Measurements from ENCODE around the gene RPP40.

GRCh38 chr6:3798097-3798687 is 46.7 kb upstream of the PXDC1 start:
- PRO-cap, result no peak

DNA sequence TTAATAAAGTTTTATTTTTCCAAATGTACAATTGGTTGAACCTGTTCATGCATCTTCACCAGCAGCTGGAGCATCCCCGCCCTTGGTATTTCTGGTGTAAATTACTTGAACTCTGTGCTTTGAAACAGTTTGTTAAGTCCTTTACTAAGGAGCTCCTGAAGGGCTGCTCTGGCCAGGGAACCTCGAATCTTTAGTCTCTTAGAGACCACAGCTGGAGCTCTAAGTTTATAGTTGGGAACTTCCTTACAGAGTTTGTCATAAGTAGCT is 64.6 kb downstream of the FAM50B start:
- PRO-cap, result no peak

GRCh38 chr6:4087129-4087691 is 8.3 kb upstream of the FAM217A start:
- PRO-cap, result no peak

- PRO-cap, result no peak
Observed at GRCh38 chr6:4345173-4345891, 210.0 kb upstream of the ECI2 start.

GRCh38 chr6:4371203-4371838 is 235.9 kb upstream of the ECI2 start:
- PRO-cap, result no peak

DNA sequence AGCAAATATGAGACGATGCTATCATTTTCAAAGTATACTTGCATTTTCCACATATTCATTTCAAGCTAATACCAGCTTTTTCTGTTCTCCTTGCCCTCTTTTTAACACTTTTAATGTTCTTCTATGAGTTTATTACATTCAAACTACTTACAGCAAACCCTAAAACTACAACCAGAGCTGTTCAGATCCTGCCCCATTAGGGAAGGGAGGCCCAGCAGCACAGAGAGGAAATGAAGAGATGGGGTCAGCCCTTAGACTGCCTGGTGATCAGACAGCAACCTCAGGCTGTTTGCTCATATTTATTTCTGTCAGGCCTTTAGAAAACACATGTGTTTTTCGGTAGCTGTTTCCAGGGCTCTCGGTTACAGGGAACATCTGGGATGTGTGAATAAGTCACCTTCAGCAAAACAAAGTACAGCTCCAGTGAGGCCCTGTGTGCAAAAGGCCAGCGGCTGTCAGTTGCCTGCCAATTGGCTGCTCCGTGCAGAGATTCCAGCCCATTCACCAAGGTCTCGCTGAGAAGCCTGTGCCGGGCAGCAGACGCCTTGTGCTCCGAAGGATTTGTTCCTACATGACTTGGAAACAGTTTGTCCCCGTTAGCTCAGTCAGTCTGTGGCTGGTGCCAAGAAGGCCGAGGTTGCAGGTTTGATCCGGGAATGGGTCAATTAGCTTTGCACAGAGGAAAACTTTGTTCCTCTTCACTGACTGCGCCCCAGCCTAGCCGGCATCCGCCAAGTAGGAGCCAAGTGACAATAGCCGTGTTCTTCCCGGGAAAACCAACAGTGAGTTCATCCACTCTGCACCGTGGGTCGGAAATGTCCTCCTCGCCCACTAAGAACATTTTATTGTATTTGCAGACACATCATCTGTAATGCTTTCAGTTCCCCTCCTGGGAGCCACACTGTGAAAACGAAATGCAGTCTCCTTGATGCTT is 315.6 kb upstream of the CDYL start:
- PRO-cap, result no peak

DNA sequence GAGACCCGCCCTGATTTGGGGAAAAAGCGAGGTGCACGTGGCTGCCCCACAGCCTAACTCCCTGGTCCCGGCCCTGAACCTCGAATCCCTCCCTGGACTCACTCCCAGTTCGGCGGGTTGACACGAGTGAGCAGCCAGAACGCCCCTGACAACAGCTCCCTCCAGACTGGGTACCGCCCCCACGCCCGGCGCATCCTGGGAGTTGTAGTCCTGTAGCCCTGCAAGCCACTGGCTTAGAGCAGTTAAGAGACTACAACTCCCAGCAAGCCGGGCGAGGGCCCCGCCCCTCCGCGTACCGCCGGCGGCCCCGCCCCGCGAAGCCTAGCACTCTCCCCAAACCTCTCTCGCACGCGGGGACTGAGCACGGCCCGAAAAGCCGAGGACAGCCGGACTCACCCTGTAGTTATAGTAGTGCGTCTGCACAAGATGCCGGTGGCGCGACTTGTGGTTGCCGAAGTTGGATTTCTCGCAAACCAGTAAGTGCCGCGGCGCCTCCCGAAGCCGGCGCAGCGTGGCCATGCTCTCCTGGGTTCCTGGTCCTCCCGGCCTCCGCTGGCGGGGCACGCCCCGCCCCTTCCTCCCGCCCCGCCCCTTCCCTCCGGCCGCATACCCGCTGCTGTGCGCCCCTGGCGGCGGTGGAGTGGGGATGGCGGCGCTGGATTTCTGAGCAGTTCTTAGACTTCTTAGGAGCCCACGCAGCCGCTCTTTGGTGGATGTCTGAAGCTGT is at the start of gene RPP40:
RPP40 (minus strand) TSS at position 554 of the 727 bp plus-strand sequence.
- PRO-cap, result bidirectional peak, plus-strand start at position 635 of the sequence, minus-strand start at position 554 of the sequence

DNA sequence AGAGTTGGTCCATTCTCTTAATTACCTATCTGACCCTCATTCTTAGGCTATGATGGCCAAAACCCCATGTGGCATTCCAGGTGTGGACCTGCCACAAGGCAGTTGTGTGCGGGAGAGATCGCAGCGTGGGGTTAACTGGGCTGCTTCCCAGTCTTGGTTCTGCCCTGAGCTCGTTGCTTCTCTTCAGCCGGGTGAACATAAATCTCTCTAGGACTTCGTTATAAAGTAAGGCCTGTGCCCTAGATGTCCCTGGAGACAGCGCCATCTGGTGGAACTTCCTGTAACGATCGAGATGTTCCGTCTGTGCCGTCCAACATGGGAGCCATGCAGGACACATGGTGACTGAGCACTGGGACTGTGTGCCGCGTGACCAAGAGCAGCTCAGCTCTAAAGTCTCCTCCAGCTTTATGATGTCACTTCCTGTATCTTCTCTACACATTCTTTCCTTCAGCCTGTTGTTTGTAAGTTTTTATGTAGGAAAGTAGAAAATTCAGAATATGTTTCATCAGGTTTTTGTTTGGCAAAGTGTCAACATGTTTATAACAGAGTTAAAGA is 26.8 kb upstream of the RPP40 start:
- PRO-cap, result no peak

DNA sequence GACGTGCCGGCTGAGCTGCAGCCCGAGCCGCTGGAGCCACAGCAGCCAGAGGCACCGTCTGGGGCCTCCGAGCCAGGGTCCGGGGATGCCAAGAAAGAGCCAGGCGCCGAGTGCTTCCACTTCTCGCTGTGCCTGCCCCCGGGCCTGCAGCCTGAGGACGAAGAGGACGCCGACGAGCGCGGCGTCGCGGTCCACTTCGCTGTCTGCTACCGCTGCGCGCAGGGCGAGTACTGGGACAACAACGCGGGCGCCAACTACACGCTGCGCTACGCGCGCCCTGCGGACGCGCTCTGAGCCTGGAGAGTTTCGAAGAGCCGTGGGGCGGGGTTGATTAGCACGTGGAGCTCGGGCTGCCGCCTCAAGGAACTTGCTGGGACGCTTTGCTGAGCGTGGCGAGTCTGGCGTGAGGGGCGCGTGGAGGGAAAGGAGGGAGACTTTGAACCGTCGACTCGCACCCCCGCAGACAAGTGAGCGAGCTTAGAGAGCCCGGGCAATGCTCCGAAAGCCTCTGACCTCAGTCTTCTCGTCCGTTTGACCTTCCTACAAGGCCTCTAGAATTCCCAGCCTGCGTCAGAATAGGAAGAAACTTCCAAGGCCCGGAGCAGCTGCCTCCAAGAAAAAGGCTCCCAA is 1.2 kb downstream of the PPP1R3G start:
- PRO-cap, result unidirectional peak, minus-strand start at position 292 of the sequence

DNA sequence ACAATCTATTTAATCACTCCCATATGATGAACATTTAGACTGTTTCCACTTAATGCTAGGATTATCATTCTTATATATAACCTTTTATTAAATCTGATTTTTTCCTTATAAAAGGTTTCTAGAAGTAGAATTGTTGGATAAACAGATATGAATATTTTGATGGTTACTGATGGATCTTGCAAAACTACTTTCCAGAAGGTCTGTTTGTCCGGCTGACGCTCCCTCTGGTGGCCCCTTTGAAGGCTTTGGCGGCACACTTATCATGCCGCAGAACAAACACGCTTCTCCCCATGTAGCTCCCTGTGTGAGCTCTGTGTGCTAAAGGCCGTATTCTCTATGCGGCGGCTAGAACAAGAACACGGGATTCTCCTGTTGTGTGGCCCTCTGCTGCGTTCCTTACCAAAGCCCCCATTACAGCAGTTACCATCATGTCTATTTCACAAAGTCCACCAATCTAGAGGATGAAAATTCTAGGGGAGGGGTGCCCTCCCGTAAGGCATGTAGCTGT is 30.0 kb downstream of the PPP1R3G start:
- PRO-cap, result no peak

- PRO-cap, result no peak
Observed at GRCh38 chr6:5205762-5206502, 54.8 kb downstream of the LYRM4 start.

DNA sequence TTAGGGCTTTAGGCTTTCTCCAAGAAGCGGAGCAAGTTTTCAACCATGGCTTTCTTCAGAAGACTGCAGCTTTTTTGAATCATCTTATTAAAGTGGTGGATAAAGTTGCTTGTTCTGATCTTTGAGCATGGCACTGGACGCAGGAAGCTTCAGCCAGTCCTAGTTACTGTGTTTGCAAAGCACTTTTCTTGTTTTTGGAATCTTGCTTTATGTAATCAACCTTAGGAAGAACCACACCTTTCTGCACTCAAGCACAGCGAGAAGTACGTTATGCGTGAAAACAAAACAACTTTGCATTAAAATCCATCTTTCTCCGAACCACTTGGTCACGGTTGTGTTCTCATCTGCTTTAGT is 520 bp downstream of the FARS2 start:
- PRO-cap, result no peak

DNA sequence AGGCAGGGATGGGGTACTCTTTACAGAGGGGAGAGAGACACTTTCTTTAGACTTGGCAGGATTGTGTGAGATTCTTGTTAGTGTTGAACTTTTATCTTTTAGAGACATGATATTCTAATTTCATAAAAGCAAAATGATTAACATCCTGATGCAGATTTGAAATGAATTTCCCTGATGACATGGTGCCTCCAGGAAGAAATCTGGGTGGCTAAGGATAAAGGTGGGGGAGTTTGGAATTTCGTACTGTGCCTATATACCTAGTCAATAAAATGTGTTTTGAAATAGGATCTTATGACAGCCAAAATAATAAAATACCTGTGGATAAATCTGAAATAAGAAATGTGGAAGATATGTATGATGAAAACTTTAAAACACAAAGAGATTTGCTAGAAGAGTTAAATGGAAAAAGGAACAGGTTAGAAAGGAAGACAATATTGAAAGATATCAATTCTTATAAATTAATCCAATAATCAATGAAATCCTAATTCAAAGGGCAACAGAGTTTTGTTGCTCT is 48.1 kb downstream of the FARS2 start:
- PRO-cap, result no peak

GRCh38 chr6:5315637-5316428 is 54.5 kb downstream of the FARS2 start:
- PRO-cap, result no peak

DNA sequence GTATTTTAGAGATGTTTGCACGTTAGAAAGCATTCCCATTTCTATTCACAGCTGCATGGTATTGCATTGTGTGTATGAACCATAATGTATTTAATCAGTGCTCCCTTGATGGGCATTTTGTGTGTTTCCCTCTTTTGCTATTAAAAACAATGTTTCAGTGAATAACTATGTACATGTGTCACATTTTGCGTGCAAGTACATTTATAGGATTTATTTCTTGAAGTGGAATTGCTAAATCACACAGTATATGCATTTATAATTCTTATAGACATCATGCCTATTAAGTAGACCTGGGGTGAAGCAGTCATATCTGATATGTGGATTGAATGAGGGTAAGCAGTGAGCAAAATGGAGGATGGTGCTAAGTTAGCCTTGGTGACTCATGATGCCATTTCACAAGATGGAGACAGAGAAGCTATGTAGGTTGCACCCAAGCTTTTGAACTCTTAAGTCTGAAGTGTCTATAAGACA is 187.2 kb downstream of the FARS2 start:
- PRO-cap, result no peak

DNA sequence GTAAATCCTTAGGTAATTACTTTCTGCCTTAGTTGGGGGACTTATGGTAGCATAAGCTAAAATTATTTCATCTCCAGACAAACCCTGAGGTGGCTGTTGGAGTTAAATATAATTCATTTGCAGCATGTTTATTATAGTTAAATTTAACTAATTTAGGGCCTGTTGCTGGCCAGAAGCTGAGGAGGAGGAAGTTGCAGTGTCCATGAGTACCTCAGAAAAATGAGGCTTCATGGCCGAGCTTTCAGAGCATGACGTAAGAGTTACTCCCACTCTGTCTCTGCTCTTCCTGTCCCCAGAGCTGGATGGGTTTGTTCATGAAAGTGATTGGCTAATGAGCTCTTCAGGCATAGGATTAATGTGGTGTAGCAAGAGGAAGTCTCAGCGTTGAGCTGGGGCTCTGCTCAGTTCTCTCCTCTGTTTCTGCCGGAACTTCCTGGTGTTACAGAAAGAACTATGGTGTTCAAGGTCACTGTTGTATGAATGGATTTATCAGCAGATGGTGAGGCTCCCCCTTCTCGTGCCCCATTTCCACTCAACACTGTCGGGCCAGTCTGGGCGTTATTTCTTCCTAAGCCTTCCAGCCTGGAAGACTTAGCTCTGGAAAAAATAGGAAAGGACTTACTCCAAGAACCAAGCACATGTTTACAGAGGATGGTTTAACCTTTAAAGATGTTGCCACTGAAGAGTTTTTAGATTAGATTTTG is 335.5 kb downstream of the NRN1 start:
- PRO-cap, result unidirectional peak, plus-strand start at position 381 of the sequence; unidirectional peak, plus-strand start at position 404 of the sequence

DNA sequence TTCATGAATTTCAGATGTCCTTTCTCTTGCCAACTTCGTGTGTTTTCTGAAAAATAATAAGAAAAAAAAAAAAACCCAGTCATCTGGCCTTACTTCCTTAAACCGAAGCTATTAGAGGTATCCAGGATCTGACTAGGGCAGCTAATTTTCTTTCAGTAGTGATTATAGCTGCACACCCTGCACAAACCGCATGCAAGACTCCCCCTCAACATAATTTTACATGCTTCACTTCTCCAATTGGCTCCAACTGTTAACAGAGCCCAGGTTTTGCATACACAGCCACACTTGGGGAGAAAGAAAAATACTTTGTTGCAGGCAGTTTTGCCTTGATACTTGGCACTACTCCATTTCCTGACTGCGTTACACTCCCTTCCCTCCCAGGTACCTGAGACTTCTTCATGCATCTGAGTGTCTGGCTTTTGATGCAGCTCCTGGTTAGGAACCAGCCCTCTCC is 11.8 kb upstream of the F13A1 start:
- PRO-cap, result no peak

- PRO-cap, result no peak
Observed at GRCh38 chr6:6590674-6590873, 2.1 kb downstream of the LY86 start.

DNA sequence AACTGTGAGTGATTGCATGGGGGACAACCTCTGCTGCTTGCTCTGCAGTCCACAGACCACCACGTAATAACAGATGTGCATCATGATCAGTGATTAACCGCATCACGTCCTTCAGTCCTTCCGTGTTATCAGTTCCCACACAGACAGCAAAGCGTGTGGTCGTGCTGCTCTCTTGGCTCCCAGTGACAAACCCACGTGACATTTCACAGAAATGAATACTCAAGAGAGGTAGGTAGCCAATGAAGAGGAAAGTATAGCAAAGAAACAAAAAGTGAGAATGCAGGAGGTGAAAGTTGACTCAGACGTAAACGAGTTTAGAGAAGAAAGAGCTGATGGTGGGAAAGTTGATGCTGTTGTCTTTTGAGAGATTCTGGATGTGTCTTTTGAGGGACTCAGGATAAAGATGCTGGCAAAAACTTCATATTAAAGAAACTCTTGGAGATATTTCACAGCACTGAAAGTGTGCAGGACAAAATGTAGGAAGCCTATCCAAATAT is 96.0 kb downstream of the LY86 start:
- PRO-cap, result bidirectional peak, plus-strand start at position 311 of the sequence, minus-strand start at position 184 of the sequence

- PRO-cap, result unidirectional peak, plus-strand start at chr6:6712139
Observed at GRCh38 chr6:6711986-6712277, 123.4 kb downstream of the LY86 start.